Right atrium auricular region (tissue), 2 donors: Measurements from ENCODE around the gene CHMP2B.

DNA sequence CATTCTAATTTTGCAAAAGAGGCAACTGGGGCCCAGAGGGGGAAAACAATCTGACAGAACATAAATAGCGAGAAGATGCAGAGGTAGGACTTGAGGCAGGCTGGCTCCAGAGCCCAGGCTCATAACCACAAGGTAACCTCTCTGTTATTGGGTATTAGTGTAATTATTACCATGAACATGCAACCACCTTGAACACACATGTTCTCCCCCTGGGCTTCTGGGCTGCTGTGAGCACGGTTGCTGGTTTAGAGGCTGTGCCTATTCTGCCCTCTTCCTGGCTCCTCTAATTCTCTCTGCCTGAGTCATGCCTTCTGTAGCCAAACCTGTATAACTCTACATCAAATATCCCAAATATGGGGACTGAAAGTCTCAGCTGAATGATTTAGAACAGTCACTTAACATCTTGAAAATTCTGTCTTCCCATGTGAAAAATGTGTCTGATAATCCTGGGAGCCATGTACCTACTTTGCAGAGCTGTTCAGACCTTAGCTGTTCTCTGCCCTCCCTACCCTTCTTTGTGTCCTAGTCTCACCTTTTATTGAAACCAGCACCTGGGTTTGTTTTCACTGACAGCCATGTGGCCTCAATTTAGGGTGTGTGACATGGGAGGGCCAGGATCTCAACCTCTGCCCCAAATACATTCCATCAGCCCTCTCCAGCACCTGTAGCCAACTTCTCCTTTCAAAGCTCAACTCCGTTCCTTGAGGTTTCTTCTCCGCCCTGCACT is 60.8 kb downstream of the PDZRN3 start:
- PRO-cap, result no peak
- RAMPAGE, long total RNA, 2 experiments, result no peak in any of the 2 experiments

GRCh38 chr3:73623723-73624011 is 1.1 kb downstream of the PDZRN3 start:
- PRO-cap, result no peak
- RAMPAGE, long total RNA, 2 experiments, result no peak in any of the 2 experiments

GRCh38 chr3:74613521-74614212 is 792 bp downstream of the CNTN3 start:
- PRO-cap, result no peak
- RAMPAGE, long total RNA, 2 experiments, result no peak in any of the 2 experiments

- PRO-cap, result bidirectional peak, plus-strand start at chr3:75672254, minus-strand start at chr3:75672090
- RAMPAGE, long total RNA, 2 experiments, result no peak in any of the 2 experiments
Measured at GRCh38 chr3:75671641-75672988, 8.0 kb downstream of the FRG2C start.

DNA sequence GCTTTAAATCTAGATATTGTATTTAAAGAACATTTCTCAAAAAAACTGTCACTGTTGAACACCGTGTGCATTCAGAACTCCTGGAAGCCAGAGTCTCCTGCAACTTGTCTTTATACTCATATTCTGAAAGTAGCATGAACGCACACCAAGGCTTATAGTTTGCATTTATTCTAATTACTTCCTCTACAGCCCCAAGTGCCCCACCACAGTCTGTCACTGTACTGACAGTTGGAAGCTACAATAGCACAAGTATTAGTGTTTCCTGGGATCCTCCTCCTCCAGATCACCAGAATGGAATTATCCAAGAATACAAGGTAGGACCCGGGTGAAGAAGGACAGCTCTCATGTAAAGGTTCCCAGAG is 537.4 kb downstream of the ROBO2 start:
- PRO-cap, result no peak
- RAMPAGE, long total RNA, 2 experiments, result no peak in any of the 2 experiments

DNA sequence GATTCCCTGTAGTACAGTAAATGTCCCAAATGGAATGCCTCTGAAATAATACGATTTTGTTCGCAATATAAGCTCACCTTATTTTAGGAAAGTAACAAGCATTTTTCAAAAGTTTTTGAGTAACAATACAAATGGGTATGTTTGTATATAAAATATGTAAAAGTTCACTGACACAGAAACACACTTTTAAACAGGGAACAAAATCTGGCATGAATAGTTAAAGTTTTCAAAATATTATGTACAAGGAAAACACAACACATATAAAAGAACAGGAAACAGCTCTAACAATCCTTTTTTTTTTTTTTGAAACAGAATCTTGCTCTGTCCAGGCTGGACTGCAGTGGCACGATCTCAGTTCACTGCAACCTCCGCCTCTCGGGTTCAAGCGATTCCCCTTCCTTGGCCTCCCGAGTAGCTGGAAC is 846.3 kb downstream of the ROBO1 start:
- PRO-cap, result no peak
- RAMPAGE, long total RNA, 2 experiments, result no peak in any of the 2 experiments

DNA sequence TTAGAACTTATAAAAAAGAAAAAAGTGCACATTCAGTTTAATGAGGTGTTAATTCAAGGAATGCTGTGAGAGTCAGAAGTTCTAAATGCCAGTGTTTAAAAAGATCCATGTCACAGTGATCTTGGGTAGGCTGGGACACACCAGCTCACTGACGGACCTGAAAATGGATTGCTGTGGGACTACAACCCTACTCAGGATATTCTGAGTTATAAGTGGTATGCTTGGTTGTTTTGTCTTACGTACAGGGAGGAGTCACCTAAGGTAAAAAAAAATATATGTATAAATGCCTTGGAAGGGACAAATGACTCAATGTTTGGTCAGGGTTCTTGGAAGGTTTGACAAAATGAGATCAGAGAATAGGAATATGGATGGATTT is 767.4 kb downstream of the GBE1 start:
- PRO-cap, result no peak
- RAMPAGE, long total RNA, 2 experiments, result no peak in any of the 2 experiments

DNA sequence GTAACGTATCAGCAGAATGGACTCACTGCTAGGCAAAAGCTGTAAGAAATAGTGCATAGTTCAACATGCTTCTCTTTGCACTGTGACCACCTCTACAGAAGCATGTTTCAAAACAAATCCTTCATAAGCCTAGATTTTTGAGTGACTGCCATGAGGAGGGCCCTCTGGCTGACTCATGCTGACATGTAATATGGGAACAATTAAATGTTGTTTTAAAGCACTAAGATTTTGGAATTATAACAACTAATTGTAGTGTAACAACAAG is 3.1 kb downstream of the GBE1 start:
- PRO-cap, result unidirectional peak, minus-strand start at position 96 of the sequence
- RAMPAGE, long total RNA, 2 experiments, result no peak in any of the 2 experiments

DNA sequence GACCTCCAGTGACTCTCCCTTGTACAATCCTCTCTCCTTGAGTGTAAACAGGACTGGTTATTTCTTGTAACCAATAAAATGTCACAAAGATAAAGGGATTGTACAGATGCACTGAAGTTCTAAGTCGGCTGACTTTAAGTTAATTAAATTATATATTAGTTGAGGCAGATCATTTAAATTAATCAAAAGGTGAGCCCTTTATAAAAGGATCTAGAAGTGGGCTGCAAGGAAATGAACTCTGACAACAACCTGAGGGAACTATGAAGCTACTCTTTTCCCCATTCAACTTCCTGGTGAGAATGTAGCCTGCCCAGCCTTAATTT is 555.7 kb upstream of the GBE1 start:
- PRO-cap, result no peak
- RAMPAGE, long total RNA, 2 experiments, result no peak in any of the 2 experiments

DNA sequence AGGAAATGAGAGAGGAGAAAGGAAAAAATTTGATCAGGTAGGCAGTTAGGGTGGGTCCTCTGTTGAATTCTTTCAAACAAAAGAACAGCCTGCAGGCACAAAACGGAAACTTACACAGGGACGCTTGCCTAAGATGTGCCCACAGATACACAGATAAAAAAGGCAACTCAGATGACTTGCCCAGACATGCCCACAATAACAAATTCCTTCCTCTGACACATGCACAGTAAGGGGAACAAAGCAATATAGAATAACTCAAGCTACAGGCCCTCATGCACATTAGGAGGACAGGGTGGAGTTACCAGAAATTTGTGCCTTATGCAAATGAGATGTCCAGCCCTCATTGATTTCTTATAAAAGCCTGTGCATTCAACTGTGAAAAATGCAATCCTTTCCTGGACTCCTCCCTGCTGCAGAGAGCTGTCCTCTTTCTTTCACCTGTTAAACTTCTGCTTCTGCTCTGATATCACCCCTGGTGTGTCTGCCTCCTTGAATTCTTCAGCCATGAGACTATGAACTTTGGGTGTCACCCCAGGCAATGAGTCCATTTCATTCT is 1024.2 kb upstream of the CADM2 start:
- PRO-cap, result no peak
- RAMPAGE, long total RNA, 2 experiments, result no peak in any of the 2 experiments

DNA sequence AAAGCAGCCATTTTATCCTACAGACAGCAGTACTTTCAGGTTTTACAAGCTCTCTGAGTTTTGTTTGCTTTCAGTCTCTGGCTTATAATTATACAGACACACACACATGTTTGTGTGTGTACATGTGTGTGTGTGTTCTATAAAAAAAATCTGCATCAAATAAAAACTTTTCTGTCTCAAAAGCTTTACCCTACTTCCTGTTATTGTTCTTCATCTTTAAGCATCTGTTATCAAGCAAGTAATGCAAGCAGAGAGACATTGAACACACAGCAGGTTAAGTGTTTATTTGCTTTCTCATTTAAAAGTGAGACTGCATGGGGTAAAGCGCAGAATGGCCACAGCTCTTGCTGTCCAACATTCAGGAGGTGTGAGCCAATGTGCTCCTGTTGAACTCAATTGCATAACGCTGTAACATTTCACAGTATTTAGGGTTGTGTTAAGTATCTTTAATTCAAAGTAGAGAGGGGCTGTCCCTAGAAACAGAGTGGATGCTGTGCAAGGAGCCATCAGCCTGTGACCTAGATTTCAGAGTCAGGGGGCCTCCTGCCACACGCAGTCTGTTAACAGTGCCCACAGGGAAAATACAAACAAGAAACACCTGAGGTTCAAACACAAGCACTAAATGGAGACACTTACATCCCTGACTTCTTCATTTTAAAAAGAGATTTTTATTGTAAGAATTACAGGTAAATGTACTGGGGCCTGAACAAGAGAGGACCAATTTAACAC is 815.3 kb downstream of the VGLL3 start:
- PRO-cap, result no peak
- RAMPAGE, long total RNA, 2 experiments, result no peak in any of the 2 experiments

- PRO-cap, result no peak
- RAMPAGE, long total RNA, 2 experiments, result no peak in any of the 2 experiments
Measured at GRCh38 chr3:86378884-86379301, 612.1 kb downstream of the VGLL3 start.

DNA sequence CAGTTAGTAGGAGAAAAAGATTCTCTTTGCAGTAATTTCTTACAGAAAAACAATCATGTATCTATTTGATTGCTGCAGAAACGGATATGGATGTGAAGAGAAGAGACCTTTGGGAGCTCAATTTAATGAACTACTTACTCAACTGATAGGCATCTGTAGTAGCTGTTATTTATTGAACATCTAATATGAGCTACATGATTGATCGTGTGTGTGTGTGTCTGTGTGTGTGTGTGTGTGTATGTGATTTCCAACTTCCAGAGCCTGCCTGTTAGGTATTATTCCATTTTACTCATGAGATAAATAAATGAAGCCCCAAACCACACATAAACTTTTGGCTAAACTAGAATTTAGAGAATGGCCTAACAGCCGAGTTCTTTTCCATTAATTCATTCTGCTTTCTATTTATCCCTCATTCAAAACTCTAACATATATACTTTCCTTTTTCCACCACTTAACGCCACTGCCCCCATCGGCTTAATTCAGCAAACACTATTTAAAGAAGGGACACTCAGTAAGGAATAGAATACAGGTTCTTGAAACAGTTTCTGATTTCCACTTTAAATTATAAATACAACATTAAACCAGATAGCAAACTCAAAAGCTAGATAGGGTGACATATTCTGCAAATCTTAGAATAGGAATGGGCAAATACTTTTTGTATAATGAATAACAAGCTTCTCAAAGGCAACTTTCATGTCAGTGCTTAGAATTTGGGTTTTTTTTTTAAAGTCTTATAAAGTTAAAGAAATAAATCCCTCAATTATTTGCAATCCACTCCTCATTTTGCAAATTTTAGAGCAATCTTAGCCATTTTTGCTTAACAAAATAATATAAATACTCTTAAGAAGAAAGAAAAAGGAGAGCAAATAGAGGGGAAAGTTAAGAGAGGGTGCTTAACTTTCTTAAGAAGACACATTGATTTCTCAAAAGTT is 47.9 kb downstream of the VGLL3 start:
- PRO-cap, result no peak
- RAMPAGE, long total RNA, 2 experiments, result no peak in any of the 2 experiments

DNA sequence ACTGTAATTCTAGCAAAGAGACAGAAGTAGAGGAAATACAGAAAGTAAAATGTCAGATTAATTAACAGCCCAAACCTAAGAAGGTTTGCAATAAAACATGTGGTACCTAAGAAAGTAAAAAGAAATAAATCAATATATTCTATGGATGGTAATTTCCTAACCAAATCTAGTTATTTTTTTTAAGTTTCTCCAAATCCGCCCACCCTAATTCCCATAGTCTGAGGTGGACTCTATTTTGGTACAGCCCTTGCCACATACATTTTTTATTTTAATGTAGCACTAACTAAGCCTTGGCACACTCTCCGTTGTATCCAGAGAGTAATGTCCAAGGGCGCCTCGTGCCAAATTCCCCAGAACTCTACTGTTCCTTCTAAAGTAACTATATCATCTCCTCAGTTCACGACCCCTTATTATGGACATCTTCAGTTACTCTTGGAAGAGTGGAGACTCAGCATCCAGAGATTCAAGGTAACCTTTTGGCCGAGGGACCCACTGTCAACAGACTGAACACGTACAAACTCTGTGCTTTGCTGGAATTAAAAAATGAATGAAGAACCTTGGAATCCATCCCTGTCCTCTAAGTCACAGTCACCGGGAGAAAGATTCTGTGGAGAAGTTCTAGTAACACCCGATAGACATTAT is 1.3 kb downstream of the VGLL3 start:
- PRO-cap, result no peak
- RAMPAGE, long total RNA, 2 experiments, result no peak in any of the 2 experiments

GRCh38 chr3:87226593-87226962 is 531 bp upstream of the CHMP2B start:
- PRO-cap, result no peak
- RAMPAGE, long total RNA, 2 experiments, result no peak in any of the 2 experiments

GRCh38 chr3:87226963-87228113 is at the start of gene CHMP2B:
CHMP2B (plus strand) TSS chr3:87227309.
- PRO-cap, result bidirectional peak, plus-strand start at chr3:87227312, minus-strand start at chr3:87227203
- RAMPAGE, long total RNA, 2 experiments, result start-site peak on the plus strand in 2 of 2 experiments, at chr3:87227307-87227369 at its widest, 631 to 1,144 reads per replicate

DNA sequence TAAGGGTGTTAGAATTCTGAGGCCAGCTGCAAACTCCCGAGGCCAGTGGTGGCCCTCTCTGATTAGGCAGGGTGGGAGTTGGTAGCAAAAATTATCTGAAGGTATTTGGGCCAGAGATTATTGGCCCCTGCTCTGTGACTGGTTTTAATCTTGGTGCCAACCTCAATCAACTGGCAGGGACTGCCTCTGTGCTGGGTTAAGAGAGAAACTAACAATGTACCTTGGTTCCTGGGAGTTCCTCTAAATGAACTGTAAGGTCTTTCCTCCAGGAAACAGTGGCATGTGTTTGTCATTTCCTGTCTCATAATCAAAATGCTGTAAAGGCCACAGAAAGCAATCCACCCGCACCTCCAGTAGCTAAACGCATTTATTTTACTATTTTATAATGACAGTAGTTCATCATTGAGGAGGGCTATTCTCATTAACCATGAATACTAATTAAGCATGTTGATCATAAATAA is 5.1 kb downstream of the POU1F1 start:
- PRO-cap, result no peak
- RAMPAGE, long total RNA, 2 experiments, result no peak in any of the 2 experiments

DNA sequence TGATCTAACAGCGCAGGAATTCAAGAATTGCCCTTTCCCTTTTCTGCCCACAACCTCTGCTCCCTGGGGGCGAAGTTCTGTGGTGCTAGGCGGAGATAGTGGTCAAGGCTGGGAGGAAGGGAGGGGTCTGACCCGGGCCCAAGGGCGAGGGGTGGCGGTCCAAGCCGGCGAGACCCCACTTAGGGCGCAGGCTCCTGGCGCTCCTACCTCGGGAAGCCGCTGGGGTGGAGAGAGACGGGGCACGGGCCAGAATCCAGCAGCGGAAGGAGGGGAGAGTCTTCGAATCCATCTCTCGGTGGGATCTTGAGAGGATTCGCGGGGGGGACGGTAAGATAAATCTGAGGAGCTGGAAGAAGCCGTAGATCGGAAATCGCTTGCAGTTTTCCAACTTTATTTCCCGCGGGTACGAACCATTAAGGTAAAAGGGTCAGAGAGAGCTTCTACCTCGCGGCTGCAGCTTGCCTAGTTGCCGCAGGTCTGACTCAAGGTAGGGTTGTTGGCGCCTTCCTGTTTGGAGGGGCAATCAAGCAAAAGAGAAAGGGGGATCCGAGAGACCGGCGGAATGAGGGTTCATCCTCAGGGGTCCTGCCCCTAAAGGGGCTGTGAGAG is 604 bp downstream of the HTR1F start:
- PRO-cap, result no peak
- RAMPAGE, long total RNA, 2 experiments, result no peak in any of the 2 experiments

GRCh38 chr3:88059941-88060176 is 804 bp downstream of the ZNF654 start:
- PRO-cap, result no peak
- RAMPAGE, long total RNA, 2 experiments, result no peak in any of the 2 experiments

- PRO-cap, result unidirectional peak, plus-strand start at chr3:88099626
- RAMPAGE, long total RNA, 2 experiments, result no peak in any of the 2 experiments
Measured at GRCh38 chr3:88099326-88099872, 40.3 kb downstream of the ZNF654 start.